Mesenchymal stem cell of adipose (primary cell): ENCODE data around the genes CUL9, ABCC10 and TJAP1.

DNA sequence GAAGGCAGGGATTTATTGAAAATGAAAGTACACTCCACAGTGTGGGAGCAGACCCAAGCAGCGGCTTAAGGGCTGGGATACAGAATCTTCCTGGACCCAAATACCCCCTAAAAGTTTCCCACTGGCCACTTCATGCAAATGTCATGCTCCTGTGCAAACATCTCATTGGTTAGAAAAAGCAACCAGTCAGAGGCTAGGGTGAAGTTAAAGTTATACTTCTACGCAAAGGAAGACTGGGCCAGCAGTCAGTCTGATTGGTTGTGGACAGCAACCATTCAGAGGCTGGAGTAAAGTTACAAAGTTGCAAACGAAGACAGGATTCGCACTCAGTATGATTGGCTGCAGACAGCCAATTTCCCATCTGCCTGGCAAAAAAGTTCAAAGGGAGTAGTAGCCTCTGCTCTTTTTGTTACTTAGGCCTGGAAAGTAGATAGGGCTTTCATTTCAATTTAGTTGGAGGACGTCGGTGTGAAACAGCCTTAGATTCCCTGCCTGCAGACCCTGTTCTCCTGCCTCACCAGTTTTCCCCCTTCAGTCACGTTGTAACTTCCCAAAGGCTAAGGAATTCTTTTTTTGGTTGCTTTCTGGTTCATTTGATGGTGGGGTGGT is 17.8 kb downstream of the PTK7 start:
- CAGE, long polyA plus RNA, result no peak

- CAGE, long polyA plus RNA, result no peak
Observed at GRCh38 chr6:43181749-43182784, at the start of gene CUL9. Gene CUL9, plus strand, starts transcription at chr6:43182196.

DNA sequence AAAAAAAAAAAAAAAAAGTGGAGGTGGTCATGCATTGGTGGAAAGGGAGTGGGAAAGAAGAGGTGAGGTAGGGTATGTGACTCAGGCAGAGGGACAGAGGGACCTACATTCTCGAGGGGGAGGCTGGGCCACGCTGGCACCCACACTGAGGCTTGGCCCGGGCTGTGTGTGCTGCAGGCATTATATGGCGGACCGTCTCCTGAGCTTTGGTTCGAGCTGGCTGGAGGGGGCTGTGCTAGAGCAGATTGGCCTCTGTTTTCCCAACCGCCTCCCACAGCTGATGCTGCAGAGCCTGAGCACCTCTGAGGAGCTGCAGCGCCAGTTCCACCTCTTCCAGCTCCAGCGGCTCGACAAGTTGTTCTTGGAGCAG is 23.5 kb downstream of the DNPH1 start:
- CAGE, long polyA plus RNA, result no peak

- CAGE, long polyA plus RNA, result no peak
Observed at GRCh38 chr6:43223672-43224240, 5.5 kb downstream of the DNPH1 start.

DNA sequence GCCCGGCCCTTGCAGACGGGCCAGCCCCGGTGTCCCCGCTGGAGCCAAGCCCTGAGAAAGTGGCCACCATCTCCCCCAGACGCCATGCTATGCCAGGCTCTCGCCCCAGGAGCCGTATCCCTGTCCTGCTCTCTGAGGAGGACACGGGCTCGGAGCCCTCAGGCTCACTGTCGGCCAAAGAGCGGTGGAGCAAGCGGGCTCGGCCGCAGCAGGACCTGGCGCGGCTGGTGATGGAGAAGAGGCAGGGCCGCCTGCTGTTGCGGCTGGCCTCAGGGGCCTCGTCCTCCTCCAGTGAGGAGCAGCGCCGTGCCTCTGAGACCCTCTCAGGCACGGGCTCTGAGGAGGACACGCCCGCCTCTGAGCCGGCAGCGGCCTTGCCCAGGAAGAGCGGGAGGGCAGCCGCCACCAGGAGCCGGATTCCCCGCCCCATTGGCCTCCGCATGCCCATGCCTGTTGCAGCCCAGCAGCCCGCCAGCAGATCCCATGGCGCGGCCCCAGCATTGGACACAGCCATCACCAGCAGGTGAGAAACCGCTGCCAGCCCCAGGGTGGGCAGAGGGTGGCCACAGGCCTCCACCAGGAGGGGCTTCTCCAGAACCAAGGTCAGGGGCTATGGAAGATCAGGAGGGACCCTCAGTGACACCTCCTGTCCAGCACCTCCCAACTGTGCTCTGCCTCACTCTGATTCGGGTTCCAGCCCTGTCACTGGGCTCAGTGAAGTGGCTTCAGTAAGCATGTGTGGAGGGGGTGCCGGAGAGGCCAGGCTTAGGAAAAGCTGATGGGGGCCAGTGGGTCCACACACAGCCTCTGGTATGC is 14.1 kb upstream of the SLC22A7 start:
- CAGE, long polyA plus RNA, result no peak

GRCh38 chr6:43340680-43340993 is 28.8 kb downstream of the ZNF318 start:
- CAGE, long polyA plus RNA, result no peak

GRCh38 chr6:43357172-43357826 is 12.1 kb downstream of the ZNF318 start:
- CAGE, long polyA plus RNA, result no peak

- CAGE, long polyA plus RNA, result no peak
Observed at GRCh38 chr6:43427109-43428030, at the start of gene ABCC10. Gene ABCC10, plus strand, starts transcription at chr6:43427541.

- CAGE, long polyA plus RNA, result no peak
Observed at GRCh38 chr6:43477066-43478296, at the start of gene TJAP1. Gene TJAP1, plus strand, starts transcription at chr6:43477570.

GRCh38 chr6:43509284-43509778 is 815 bp downstream of the LRRC73 start:
- CAGE, long polyA plus RNA, result no peak

- CAGE, long polyA plus RNA, result no peak
Observed at GRCh38 chr6:43705895-43706608, 18.5 kb upstream of the MRPS18A start.

GRCh38 chr6:43723928-43724327 is 36.3 kb upstream of the MRPS18A start:
- CAGE, long polyA plus RNA, result no peak

- CAGE, long polyA plus RNA, result no peak
Observed at GRCh38 chr6:43771222-43771405, 1.1 kb downstream of the VEGFA start.

DNA sequence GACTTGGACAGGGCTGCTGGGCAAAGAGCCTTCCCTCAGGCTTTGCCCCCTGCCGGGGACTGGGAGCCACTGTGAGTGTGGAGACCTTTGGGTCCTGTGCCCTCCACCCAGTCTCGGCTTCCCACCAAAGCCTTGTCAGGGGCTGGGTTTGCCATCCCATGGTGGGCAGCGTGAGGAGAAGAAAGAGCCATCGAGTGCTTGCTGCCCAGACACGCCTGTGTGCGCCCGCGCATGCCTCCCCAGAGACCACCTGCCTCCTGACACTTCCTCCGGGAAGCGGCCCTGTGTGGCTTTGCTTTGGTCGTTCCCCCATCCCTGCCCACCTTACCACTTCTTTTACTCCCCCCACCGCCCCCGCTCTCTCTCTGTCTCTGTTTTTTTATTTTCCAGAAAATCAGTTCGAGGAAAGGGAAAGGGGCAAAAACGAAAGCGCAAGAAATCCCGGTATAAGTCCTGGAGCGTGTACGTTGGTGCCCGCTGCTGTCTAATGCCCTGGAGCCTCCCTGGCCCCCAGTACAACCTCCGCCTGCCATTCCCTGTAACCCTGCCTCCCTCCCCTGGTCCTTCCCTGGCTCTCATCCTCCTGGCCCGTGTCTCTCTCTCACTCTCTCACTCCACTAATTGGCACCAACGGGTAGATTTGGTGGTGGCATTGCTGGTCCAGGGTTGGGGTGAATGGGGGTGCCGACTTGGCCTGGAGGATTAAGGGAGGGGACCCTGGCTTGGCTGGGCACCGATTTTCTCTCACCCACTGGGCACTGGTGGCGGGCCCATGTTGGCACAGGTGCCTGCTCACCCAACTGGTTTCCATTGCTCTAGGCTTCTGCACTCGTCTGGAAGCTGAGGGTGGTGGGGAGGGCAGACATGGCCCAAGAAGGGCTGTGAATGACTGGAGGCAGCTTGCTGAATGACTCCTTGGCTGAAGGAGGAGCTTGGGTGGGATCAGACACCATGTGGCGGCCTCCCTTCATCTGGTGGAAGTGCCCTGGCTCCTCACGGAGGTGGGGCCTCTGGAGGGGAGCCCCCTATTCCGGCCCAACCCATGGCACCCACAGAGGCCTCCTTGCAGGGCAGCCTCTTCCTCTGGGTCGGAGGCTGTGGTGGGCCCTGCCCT is 10.7 kb downstream of the VEGFA start:
- CAGE, long polyA plus RNA, result no peak

DNA sequence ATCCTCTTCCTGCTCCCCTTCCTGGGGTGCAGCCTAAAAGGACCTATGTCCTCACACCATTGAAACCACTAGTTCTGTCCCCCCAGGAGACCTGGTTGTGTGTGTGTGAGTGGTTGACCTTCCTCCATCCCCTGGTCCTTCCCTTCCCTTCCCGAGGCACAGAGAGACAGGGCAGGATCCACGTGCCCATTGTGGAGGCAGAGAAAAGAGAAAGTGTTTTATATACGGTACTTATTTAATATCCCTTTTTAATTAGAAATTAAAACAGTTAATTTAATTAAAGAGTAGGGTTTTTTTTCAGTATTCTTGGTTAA is 15.5 kb downstream of the VEGFA start:
- CAGE, long polyA plus RNA, result no peak

- CAGE, long polyA plus RNA, result no peak
Observed at GRCh38 chr6:43787317-43787544, 17.2 kb downstream of the VEGFA start.

- CAGE, long polyA plus RNA, result no peak
Observed at GRCh38 chr6:43812937-43813747, 43.1 kb downstream of the VEGFA start.

DNA sequence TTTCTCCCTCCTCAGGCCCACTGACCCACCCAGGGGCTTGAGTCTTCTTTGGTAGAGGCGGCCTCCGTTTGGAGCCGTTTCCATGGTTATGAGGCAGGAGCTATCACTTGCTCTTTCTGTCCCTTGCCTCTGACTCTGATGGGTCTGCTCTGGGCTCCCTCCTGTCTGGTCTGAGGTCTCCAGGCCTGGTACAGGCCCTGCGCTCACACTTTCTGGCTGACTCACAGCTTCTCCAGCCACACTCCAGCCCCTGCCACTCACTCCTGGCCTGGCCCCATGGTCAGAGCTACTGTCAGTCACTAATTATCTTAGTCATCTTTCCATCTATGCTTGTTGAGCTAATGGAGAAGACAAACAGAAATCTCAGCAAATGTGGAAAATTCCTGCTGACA is 63.1 kb downstream of the VEGFA start:
- CAGE, long polyA plus RNA, result no peak

DNA sequence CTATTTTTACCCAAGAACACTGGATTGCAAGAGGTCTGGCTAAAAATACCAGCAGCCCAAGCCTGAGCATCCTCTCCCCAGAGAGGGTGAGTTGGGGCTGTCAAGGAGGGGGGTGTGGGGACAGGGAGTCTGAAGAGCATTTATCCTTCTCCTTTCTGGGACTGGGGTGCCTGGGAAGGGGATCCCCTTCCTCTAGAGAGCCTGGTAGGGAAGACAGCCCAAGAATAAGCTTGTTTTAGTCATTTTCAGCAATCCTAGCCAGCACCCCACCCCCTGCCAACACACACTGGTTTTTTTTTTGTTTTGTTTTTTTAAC is 125.4 kb downstream of the VEGFA start:
- CAGE, long polyA plus RNA, result no peak

DNA sequence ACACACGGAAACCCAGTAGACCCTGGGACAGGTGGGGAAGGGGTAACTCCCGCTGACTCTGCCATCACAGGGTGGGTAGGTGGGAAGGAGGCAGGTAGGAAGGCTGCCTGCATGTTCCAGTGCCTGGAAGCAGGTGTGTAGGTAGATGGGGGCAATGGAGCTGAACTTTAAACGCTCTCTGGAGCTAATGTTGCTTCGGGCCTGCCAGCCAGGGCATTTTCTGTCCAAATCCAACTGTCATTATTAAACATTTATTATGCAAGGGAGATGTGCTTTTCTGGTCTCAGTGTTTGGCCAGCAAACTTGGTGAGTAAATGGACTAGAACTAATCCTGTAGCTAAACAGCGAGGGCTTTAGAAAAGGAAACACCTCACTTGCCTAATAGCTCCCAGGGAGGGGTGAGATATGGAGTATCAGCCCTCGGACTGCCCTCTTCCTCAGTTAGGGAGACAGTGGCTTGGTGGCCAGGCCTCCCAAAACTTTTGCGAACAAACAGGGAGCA is 130.9 kb downstream of the VEGFA start:
- CAGE, long polyA plus RNA, result no peak